Liver (tissue), 9 donors: ENCODE measurements around the genes GPR149 and SLC33A1.

DNA sequence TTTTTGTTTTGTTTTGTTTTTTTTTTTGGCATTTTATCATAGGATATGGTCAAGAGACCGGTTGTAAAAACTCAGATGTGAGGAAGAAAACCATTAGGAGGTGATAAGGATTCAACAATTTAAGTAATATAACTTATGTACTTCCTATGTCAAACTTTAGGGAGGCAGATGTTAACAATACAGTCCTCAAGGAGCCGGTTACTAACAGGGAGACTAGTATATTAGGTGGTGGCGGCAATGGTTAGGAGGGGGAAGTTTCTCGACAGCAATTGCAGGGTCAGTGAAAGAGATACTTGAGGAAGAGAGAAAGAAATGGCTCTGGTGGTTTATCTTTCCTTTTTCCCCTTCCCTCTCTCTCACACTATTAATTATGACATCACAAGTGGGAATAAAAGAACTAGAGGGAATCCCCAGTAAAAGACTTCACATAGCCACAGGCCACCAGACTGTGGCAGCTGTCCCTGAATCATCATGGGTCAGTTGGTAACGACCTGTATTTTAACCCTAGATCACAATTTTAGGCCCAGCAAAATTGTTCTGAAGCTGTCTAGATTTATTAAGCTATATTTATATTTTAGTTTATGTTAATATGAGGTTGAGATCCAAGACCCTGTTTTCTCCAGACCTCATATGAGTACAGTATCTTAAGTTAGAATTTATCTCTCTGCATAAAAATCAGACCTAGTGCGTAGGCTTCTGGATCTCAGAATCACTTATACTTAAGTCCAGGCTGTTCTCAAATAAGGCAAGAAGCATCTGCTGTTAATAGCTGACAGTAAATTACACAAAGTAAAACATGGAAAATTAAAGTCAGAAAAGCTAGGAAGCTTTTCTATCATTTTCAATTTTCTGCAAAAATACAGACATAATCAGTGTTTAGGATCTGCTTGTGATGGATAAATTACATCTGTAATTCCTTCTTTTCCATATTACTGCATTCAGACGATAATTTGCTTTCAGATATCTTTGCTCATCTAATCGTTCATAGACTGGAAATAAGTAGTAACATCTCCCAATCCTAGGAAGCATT is 40.4 kb downstream of the MBNL1 start:
- PRO-cap, 5 experiments = no peak in any of the 5 experiments
- RAMPAGE, long total RNA, 2 experiments = no peak in any of the 2 experiments
- RRBS = no CpG with 5 or more reads among the region's 8 CpGs

DNA sequence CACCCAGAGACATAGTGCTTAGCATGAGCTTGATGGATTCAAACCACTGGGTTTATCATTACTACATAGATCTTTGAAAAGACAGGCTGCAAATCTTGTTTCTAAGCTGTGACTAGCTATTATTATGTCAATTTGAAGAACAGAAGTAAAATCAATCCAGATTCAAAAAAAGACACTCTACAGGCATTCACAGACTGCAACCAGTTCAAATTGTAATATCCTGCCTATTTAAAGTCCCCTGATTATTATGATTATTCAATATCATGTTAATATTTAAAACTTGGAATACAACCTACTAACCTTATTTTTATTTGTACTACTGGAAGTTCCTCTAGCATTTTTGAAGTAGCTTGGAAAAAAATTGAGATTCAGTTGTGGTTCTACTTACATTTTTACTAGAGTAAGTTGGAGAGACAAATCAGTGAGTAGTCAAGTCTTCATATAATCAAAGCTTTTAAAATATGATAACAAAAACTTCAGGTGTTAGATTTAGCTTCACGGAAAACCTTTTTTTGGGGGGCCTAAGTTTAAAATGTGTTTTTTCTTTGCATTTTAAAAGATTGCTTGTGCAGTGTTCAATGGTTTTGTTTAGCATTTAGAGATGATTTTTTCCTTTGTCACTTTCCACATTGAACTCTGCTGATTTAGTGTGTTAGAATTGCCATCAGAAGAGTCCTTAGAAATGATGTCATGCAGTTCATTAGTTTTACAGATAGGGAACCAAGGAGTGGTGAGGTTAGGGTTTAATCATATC is 50.1 kb downstream of the MBNL1 start:
- PRO-cap, 5 experiments = no peak in any of the 5 experiments
- RAMPAGE, long total RNA, 2 experiments = no peak in any of the 2 experiments
- RRBS = no CpG with 5 or more reads among the region's 1 CpG

DNA sequence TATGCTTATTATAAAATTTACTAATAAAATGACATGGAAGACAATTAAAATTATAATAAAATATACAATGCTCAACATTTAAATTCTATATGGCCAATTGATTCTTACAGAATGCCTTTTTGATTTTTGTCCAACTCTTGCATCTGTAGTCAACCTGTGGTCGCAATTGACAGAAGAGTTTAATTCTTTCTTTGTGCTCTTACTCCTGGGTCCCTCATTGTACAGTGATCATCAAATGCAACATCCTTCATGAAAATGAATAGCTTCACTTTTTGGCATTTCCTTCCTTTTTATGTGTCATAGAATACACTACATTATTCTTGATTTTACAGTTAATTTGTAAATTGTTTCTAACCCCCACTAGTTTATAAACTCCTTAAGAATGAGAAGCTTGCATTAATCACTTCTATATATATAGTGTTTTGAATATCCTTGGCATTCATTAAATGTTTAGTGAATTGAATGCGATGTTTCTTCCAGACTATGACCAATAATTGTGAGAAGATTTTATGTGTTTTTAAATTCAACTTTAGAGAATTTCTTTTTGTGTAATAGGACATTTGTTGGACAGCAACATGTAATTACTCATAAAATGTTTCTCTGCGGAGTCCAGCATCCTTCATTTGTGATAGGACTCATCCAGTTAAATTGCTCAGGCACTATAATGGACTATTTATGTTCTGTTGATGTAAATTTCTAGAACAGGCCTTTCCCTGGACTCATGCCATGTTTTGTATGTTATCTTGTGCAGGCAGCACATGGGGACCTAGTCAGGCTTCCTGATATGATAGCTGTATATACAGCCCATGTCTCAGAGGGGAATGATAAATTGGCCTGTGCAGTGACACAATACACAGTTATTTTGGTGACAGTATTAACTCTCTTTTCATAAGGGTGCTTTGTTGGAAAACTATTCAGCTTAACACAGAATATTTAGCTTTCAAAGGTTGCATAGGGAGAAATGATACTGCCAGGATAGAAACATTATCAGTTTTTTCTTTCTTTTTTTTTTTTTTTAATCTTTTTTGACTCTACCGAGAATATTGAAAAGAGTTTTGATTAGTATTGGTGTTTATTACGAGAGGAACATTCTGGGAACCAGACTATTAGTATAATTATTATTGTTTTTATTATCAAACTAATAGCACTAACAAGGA is 51.3 kb downstream of the MBNL1 start:
- PRO-cap, 5 experiments = no peak in any of the 5 experiments
- RAMPAGE, long total RNA, 2 experiments = no peak in any of the 2 experiments
- RRBS = no CpG with 5 or more reads among the region's 5 CpGs

DNA sequence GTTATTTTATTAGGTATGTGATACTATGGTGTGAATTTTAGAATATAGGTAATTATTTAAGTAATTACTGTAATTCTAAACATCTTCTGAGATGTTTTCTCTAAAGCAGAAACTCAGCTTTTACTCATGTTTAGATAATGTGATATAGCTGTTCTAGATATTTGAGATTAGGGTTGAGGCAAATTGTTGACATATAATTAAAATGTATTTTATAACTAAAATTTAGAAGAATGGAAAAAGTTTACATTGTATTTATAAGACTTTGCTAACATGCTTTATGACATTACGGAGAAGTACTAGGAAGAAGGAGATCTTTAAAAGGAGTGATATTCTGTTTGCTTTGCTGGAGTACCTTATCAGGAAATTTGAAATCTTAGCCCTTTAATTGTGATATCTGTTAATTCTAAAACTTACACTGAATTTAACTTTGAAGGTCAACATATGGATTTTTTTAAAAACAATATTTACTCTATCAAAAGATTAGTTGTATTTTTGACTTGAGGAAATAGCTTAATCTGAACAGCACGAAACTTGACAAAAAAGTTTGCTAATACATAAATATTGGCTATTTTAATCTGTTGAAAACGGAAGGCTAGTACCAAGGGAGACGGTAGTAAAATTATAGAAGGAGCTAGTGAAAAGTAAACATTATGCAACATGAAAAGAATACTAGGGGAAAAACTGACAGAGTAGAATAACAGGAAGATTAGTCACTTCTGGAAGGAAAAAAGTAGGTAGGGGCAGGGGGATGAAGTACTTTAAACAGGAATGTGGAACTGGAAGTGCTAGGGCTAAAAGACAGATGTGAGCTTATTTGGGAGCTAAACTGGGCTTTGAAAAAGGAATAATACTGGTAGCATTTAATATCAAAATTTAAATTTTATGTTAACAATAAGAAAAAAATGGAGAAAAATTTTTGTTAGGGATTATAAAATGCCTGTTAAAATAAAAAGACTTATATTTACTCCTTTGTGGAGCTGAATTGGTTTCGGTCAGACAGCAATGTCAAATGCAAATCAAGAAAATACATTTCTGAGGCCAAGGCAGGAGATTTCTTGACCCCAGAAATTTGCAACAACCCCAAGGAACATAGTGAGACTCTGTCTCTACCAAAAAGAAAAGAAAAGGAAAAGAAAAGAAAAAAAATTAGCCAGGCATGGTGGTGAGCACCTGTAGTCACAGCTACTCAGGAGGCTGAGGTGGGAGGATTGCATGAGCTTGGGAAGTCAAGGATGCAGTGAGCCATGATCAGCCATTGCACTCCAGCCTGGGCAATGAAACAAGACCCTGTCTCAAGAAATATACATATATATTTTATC is 60.1 kb downstream of the MBNL1 start:
- PRO-cap, 5 experiments = peak in 2 of 5 experiments; most common plus-strand start position 765 of the sequence (in 1); most common minus-strand start position 623 of the sequence (in 1)
- RAMPAGE, long total RNA, 2 experiments = no peak in any of the 2 experiments
- RRBS = no CpG with 5 or more reads among the region's 5 CpGs

DNA sequence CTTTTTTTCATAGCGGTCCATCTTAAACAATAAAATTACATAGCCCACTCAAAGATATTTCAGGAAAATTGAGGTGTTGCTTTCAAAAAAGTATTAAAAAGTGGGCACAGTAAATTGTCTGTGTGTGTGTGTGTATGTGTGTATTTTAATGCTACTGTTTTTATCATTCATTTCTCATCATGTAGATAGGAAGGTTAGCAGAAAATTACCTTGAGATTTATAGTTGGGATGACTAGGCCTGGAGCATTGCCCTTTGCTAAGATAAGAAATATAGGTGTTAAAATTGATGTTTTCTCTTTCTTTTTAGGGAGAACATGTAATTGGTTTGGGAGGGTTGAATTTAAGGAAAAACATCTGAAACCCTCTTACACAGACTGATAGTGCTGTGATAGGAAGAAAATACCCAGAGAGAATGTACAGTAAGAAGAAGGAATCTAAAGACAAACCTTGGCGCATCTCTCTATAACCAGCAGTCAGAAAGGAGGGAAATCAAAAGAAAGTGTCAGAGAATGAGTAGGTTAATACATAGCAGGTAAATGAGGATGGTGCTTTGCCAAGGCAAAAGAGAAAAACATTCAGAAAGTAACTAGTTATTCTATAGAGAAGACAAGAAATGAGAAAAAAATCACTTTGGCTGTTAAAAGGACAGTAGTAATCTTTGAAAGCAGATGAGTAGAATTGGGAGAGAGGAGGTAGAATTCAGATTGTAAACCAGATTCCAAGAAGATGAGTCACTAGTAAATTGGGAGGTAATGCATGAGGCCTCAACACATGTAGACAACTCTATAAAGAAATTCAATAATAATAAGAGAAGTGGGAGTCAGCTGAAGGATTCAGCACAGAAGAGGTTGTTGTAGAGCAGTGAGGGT is 81.1 kb downstream of the MBNL1 start:
- PRO-cap, 5 experiments = no peak in any of the 5 experiments
- RAMPAGE, long total RNA, 2 experiments = no peak in any of the 2 experiments
- RRBS = no CpG with 5 or more reads among the region's 2 CpGs

- PRO-cap, 5 experiments = no peak in any of the 5 experiments
- RAMPAGE, long total RNA, 2 experiments = no peak in any of the 2 experiments
- RRBS = no CpG with 5 or more reads among the region's 4 CpGs
Observed at GRCh38 chr3:152382332-152382712, 113.6 kb downstream of the MBNL1 start.

DNA sequence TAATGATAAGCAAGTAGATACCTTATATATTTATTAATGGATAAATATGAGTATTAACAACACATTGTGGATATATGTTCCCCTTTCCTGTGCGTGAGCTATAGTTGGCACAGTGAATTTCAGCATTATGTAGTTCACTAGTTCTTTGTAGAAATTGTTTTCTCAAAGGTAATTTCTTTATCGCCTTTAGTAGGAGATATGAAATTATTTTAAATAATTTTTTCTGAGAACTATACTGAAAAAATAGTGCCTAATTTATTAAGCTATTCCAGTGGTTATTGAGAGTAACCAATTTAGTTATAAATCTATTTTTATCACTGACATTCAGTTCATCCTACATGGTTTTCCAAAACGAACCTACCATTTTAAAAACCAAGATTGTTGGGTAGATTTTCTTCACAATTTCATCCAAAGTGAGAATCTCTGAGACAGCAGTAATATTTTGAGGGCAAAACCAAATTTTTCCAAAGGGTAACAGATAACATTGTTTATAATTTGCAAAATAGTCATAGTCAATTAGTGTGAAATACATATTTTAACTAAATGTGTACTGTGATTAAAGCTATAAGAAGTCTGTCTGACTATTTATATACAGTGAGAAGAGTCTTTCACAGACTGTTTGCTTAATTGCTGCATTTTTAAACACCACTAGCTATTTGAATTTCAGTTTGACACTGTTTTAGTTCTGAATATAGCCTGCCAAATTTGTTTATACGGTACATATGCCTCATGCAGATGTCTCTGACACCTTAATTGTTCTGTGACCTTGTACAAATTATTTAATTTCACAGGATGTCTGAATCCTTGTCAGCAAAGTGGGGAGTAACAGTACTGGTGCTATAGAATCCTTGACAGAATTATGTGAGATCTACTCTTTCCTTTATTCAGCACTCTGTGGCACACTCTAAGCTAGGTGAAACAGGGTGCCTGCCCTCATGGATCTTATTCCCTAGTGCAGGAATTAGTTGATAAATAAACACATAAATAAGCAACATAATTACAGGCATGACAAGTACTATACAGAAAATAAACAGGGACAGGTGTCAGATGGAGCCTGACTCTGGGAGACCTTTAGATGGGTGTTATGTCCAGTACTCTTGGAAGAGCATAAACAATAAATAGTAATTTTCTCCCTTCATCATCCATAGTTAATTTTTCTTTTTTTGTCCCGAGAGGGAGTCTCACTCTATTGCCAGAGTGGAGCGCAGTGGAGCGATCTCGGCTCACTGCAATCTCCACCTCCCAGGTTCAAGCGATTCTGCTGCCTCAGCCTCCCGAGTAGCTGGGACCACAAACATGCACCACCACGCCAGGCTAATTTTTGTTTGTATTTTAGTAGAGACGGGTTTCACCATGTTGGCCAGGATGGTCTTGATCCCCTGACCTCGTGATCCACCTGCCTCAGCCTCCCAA is 125.5 kb downstream of the MBNL1 start:
- PRO-cap, 5 experiments = no peak in any of the 5 experiments
- RAMPAGE, long total RNA, 2 experiments = no peak in any of the 2 experiments
- RRBS = no CpG with 5 or more reads among the region's 13 CpGs

DNA sequence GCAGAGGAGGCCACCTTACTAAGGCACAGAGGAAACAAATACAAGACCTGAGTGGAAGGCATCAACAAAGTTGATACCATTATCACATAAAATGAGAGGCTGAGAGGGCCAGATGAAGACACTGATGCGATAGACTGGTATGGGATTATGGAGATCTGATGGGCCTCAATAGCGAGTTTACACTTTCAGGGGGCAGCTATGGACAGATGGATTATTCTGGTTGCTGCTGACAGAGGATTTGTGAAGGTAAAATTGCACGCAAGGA is 203.8 kb downstream of the MBNL1 start:
- PRO-cap, 5 experiments = no peak in any of the 5 experiments
- RAMPAGE, long total RNA, 2 experiments = no peak in any of the 2 experiments
- RRBS = no CpG with 5 or more reads among the region's 3 CpGs

DNA sequence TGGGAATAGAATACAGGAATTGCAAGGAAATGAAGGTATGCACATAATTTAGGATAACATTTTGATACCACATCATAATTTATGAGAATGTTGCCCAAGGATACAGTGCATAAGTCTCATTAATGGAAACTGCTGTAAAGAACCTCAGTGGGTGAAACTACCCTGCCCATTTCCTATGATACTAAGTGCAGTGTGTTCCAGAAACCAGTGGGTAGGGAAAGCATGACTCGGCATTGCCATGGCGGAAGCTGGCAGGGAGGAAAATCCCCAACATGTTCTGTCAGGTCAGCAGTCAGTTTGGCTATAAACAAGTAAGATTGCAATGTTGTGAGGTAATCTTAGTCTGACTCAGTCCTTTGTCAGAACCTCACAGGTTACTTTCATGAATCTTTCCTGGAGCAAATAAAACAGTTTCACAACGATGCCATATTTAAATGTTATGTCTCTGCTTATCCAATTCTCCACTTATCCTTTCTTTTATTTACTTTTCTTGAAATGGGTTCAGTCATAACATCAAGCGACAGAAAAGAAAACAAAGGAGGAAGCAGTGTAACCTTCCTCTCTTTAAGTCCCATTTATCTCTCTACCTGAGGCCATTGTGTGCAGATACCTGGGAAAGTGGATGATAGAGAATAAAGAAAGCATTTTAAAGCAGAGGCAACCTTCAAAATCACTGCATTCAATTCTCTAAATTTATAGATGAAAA is 23.3 kb upstream of the RAP2B start:
- PRO-cap, 5 experiments = no peak in any of the 5 experiments
- RAMPAGE, long total RNA, 2 experiments = no peak in any of the 2 experiments
- RRBS = no CpG with 5 or more reads among the region's 4 CpGs

DNA sequence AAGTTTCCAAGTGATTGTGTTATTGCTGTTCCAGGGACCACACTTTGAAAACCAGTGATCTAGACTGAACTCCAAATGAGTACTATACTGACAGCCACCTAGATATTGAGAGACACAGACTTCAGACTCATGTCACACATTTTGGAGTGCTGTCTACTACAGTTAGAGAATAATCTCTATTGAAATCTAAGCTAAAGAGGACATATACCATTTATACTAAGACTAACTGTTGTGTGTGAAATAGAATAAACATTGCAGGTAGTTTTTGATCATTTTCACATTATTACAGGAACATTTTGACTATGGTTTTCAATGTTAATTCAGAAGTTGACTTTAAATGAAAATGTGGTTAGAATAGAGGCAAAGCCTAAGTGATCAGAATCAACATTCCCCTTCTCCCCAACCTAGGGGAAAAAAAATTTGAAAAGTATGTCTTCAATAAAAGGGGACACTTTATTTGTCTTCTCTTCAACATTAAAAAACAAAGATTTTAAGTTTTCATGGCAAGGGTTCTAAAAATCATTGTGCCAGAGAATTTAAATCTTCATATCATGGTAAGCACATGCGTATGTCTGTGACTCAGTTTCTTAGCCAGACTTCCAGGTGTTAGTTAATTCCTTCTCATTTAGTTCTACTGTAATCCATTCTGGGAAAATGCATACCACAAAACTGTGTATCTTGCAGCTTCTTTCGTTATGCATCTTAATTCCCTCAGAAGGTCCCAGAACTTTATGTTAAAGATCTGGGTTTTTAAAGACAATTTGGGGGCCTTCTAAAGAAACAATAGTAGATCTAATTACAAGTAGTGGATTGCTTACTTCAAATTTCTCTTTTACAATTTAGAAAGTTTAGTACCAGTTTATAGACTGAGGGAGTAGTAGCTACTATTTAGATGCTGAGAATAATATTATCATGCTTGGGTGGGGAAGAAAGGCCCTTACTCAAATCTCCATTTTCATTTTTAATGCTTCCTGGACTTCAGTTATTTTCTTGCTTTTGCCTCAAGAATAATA is 5.7 kb downstream of the RAP2B start:
- PRO-cap, 5 experiments = no peak in any of the 5 experiments
- RAMPAGE, long total RNA, 2 experiments = no peak in any of the 2 experiments
- RRBS = no CpG with 5 or more reads among the region's 2 CpGs

- PRO-cap, 5 experiments = no peak in any of the 5 experiments
- RAMPAGE, long total RNA, 2 experiments = no peak in any of the 2 experiments
- RRBS = no CpG with 5 or more reads among the region's 8 CpGs
Observed at GRCh38 chr3:153979831-153980604, 141.2 kb upstream of the ARHGEF26 start.

GRCh38 chr3:154213435-154214214 is 92.4 kb downstream of the ARHGEF26 start:
- PRO-cap, 5 experiments = no peak in any of the 5 experiments
- RAMPAGE, long total RNA, 2 experiments = no peak in any of the 2 experiments
- RRBS = no CpG with 5 or more reads among the region's 4 CpGs

- PRO-cap, 5 experiments = peak in 1 of 5 experiments; most common plus-strand start chr3:154340288 (in 1)
- RAMPAGE, long total RNA, 2 experiments = no peak in any of the 2 experiments
- RRBS = no CpG with 5 or more reads among the region's 2 CpGs
Observed at GRCh38 chr3:154340197-154340455, 15.8 kb upstream of the DHX36 start.

- PRO-cap, 5 experiments = no peak in any of the 5 experiments
- RAMPAGE, long total RNA, 2 experiments = no peak in any of the 2 experiments
- RRBS = no CpG with 5 or more reads among the region's 5 CpGs
Observed at GRCh38 chr3:154429968-154430309, at the start of gene GPR149. Gene GPR149 (minus strand): TSS chr3:154430190.

DNA sequence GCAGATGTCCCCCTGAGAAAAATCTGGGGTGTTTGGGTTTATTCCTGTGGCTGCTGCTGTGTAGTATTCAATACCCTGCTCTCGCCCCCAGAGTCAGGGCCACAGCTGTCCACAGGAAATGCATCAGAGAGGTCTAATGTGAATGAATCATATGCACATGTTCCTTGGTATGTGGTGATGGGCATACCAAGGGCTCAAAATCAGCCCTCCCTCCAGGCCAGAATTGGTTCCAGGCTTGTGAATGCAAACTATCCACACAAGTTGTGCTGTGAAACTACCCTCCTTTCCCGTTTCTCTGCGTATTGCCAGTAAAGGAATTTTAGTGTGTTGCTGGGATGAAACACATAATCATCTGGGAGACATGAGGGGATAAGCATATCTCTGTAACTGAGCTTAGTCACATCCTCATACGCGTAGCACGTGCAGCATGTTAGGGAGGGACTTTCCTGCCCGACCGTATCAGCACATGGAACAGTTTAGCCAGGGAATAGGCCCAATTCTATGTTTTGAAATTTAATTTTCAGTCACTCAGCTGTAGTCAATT is 9.2 kb upstream of the MME start:
- PRO-cap, 5 experiments = no peak in any of the 5 experiments
- RAMPAGE, long total RNA, 2 experiments = no peak in any of the 2 experiments
- RRBS = no CpG with 5 or more reads among the region's 8 CpGs

DNA sequence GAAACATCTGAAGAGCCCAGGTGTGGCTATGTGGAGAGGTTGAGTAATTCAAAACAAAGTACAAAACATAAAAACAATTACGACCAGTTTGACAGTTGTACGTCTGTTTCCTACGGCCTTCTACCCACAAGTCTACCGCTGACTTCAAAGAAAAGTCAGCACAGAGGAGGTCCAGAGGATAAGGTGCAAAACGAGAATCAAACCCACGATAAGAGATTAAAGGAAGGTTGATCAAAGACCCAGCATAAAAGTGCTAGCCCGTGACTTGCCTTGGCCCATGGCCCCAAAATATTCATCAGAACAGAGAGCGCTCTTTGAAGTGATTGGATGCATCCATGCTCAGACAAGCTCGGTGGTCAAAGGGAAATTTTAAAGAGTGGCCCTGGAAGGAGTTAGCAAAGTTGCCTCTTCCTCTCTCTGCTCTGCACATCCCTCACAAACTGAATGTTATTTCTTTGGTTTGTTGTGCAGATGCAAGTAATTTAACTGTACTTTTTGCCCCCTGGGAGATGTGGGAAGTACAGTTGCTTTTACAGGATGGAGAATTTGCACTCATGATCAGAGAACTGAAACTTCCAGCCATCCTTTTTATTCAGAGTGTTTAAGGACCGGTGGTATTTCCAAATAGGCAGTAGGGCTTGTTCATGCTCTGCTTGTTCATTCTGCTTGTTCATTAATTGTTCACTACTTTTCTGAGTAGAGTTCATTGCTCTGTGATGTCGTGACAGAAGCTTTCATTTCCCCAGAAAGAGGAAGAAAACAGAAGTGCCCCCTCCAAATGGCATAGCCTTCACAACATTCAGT is 31.1 kb downstream of the MME start:
- PRO-cap, 5 experiments = no peak in any of the 5 experiments
- RAMPAGE, long total RNA, 2 experiments = no peak in any of the 2 experiments
- RRBS = no CpG with 5 or more reads among the region's 11 CpGs

- PRO-cap, 5 experiments = no peak in any of the 5 experiments
- RAMPAGE, long total RNA, 2 experiments = no peak in any of the 2 experiments
- RRBS = no CpG with 5 or more reads among the region's 11 CpGs
Observed at GRCh38 chr3:155512064-155512567, 218.6 kb upstream of the STRIT1 start.

DNA sequence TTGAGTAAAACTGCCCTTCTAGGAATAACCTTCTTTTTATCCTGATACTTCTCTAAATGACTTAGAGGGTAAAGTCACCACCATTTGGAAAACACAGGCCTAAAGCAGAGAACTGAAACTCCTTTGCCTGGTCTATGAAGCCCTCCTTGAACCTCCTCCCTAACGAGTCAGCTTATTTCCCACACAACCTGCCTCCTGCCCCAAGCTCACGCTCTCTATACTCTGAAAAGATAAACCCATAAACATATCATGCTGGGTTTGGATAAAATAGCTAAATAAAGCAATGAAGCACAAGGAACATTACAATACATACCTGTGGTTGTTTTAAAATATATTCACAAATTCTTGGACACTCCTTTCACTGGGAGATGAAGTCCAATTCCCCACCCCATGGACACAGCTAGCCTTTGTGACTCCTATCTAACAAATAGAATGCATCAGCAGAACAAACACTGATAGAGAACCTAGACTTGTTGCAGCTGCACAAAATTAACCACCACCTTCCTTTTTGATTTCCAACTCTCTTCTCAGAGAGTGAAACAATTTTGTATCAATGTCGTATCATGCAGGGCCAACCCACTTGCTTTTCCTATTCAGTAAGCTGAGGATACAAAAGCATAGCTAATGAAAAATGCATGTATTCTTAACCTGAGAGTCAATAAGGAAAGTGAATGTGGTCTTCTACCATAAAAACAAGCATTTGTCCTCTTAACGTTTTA is 98.1 kb downstream of the PLCH1 start:
- PRO-cap, 5 experiments = no peak in any of the 5 experiments
- RAMPAGE, long total RNA, 2 experiments = no peak in any of the 2 experiments
- RRBS = no CpG with 5 or more reads among the region's 4 CpGs

DNA sequence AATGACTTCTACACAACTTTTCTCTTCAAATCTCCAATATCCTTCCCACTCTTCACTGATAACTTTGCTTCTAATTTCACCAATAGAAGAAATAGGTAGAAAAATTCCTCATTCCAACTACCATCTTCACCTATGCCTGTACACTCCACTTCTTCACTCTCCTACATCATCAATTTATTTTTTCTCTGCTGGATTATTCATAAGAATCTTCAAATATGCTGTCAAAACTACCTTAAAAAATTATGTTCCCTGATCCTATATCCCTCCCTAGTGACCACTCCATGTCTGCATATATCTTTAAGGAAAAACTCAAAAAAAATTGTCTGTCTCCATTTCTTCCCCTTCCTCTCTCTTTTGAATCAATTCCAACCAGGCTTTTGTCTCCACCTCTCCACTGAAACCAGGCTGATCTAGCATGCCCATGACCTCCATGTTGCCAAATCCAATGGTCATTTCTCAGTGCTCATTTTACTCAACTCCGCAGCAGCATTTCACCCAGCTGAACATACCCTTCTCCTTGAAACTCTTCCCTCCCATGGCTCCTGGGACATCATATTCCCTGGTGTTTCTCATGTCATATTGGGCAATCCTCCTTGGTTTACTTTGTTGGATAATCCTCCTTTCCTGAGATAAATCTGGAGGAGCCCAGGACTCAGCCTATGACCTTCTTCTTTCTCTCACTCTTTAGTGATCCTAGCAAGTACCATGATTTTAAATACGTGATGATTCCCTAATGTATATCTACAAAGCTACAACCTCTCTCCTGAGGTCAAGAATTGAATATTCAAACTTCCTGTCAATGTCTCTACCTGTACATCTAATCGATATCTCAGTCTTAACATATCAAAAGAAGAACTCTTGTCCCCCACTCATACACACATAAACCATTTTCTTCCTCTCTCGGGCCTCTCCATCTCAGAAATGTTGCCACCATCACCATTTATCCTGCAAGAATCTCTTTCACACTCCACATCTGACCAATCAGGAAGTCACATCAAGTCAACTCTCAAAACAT is 90.9 kb downstream of the PLCH1 start:
- PRO-cap, 5 experiments = no peak in any of the 5 experiments
- RAMPAGE, long total RNA, 2 experiments = no peak in any of the 2 experiments
- RRBS = no CpG with 5 or more reads among the region's 4 CpGs

GRCh38 chr3:155853913-155854889 is at the start of gene SLC33A1:
Gene SLC33A1 (minus strand): TSS chr3:155854427.
- PRO-cap, 5 experiments = peak in 5 of 5 experiments; most common plus-strand start chr3:155854815 (in 5); most common minus-strand start chr3:155854540 (in 2)
- RAMPAGE, long total RNA, 2 experiments = start-site peak on the plus strand in 2 of 2 experiments, at chr3:155854788-155854822 at its widest, 13 to 36 reads per replicate; start-site peak on the minus strand in 2 of 2 experiments, at chr3:155854375-155854444 at its widest, 634 to 3,638 reads per replicate
- RRBS = 1% methylated on average over 7 of the region's 62 CpGs